Measurements from ENCODE around the genes TLK1, MAP3K20 and CDCA7.

- PRO-cap: no peak
- RRBS: no CpG with 5 or more reads among the region's 1 CpG
Measured at GRCh38 chr2:169891054-169891488, 63.8 kb downstream of the UBR3 start.

DNA sequence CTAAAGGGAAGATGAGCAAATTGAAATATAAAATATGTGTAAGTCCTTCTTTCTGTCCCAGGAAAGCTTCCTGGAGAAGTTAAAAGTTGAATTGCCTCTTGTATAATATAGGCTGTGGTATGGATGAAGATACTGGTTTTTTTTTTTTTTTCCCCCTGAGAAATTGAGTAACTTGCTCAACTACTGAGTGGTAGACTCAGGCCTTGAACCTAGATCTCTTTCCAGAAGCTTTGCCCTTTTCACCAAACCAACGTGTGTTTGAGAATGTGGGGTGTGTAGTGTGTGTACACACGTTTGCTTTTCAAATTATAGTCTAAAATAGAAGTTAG is 165.4 kb upstream of the MYO3B start:
- PRO-cap: no peak
- RRBS: no CpG with 5 or more reads among the region's 2 CpGs

- PRO-cap: bidirectional peak, plus-strand start at chr2:170715337, minus-strand start at chr2:170715038
- RRBS: no CpG with 5 or more reads among the region's 5 CpGs
Measured at GRCh38 chr2:170714976-170715085, 306 bp upstream of the SP5 start.

DNA sequence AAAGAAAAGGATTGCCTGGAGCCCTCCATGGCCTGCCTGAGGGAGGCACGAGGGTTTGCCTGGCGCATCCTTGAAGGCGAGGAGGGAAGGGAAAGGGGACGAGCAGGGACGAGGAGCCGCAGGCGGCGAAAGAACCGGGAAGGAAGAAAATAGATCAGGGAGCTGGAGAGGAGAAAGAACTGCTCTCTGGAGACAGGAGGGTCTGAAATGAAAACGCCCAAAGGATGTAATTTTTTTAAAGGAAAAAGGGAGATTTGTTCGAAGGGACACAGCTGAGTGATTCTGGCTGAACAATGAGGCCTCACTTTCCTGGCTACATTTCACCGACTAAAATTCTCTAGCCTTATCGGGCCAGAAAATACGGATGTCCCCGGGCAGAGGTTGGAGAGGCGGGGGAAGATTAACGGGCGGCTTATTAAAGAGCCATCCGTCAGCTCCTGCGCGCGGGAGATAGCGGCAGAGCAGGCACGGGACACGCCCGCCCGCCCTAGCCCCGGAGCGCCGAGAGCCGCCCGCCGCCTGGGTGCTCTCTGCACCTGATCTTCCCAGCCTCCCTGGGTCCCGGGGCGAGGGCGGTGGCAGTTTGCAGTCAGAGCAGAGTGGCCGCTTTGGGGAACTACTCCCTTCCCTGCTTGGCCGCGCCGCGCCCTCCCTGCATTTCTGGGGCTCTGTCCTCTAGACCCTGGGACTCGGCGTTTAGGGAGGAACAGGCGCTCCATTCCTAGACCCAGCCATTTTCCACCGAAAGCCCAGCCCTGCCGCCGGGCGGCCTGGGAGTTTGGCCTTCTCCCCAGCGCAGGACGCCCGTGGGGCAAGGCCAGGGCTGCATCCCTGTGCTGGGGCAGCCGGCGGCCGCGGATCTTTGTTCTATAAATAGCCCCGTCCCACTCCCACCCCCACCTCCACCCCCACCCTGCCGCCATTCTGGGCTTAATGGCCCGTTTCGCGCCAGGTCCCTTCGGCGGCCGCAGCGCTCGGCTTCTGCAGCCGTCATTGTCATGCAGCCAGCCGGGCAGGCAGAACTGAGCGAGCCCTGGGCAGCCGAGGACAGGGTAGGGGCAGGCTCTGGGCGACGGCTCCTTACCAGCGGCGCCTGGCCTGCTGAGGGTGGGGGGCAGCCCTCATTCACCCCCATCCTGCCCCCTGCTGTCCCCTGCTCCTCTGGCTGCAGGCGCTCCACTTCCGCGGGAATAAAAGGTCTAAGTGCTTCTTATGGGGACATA is 6.5 kb downstream of the GAD1 start:
- PRO-cap: no peak
- RRBS: 96% methylated on average over 11 of the region's 76 CpGs

- PRO-cap: no peak
- RRBS: no CpG with 5 or more reads among the region's 9 CpGs
Measured at GRCh38 chr2:170984582-170985194, 55.6 kb downstream of the GORASP2 start.

GRCh38 chr2:171159993-171160985 is at the start of gene TLK1:
TSS of gene TLK1 (minus strand) at chr2:171160893.
- PRO-cap: bidirectional peak, plus-strand start at chr2:171160361, minus-strand start at chr2:171160309; bidirectional peak, plus-strand start at chr2:171160675, minus-strand start at chr2:171160689; bidirectional peak, plus-strand start at chr2:171161084, minus-strand start at chr2:171160837
- RRBS: 3% methylated on average over 35 of the region's 117 CpGs

DNA sequence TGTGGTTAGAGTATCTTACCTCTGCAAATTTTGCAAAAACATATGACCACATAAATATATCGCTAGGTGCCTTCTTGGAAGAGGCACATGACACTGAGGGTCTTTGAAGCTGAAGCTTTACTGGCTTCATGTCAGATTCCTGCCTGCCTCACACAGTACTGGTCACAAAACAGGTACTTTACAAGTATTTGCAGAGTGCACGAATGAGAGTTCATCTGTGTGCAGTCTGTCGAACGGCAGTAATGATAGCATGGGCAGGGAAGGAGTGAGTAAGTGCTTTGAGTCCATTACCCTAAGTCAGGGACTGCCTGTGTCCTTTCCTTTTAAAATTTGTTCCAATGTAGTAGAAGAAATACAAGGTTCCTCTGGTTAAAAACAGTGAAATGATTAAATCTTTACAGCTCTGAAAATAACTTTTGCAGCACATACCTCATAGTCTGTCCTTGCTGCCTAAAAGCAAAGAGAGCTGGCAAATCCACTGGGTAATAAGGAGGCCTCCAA is 87.7 kb upstream of the TLK1 start:
- PRO-cap: no peak
- RRBS: no CpG with 5 or more reads among the region's 4 CpGs

DNA sequence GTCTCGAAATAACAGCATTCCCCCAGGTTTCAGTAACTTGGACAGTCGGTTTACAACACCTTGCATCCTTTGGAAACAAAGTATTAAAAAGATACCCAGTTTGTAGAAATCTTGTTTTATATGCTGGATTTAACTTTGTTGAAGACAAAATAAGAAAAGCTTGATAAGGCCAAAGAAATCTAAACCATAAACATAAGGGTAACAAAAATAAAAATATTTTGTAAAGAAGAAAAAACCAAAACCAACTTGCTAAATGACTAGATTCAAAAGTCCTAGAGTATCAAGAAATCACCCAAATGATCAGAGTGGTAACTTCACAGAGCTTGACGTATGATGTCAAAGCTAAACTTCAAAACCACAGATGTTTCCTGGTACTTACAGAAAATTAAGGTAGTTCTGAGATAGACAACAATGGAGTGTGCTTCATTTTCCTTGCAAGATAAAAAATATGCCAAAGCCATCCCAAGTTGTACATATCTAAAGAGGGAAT is 107.7 kb downstream of the METTL8 start:
- PRO-cap: no peak
- RRBS: no CpG with 5 or more reads among the region's 3 CpGs

DNA sequence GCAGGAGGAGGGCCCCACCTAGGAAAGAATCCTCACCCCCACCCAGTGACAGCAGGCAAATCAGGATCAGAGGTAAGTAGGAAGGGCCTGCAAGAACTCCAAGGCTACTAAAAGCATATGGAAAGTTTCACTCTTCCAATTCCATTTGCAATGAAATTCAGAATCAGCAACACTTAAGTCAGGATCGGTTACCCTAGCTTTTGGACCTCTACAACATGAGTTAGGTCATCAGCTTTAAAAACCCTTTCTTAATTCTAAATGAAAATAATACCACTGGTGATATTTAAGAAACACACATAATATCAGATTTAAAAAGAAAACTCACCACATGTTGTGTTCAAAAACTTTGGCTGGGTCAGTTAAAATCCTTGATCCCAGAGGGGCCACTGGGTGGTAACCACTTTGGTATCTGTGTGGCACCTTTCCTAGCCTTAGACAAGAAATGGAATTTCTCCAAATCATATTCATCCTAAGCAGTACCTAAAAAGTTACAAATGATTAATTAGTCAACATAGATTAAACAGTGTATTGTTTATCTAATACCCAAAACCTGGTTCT is 42.0 kb downstream of the METTL8 start:
- PRO-cap: no peak
- RRBS: no CpG with 5 or more reads among the region's 1 CpG

GRCh38 chr2:171554405-171554829 is 32.1 kb downstream of the CYBRD1 start:
- PRO-cap: no peak
- RRBS: no CpG with 5 or more reads among the region's 6 CpGs

DNA sequence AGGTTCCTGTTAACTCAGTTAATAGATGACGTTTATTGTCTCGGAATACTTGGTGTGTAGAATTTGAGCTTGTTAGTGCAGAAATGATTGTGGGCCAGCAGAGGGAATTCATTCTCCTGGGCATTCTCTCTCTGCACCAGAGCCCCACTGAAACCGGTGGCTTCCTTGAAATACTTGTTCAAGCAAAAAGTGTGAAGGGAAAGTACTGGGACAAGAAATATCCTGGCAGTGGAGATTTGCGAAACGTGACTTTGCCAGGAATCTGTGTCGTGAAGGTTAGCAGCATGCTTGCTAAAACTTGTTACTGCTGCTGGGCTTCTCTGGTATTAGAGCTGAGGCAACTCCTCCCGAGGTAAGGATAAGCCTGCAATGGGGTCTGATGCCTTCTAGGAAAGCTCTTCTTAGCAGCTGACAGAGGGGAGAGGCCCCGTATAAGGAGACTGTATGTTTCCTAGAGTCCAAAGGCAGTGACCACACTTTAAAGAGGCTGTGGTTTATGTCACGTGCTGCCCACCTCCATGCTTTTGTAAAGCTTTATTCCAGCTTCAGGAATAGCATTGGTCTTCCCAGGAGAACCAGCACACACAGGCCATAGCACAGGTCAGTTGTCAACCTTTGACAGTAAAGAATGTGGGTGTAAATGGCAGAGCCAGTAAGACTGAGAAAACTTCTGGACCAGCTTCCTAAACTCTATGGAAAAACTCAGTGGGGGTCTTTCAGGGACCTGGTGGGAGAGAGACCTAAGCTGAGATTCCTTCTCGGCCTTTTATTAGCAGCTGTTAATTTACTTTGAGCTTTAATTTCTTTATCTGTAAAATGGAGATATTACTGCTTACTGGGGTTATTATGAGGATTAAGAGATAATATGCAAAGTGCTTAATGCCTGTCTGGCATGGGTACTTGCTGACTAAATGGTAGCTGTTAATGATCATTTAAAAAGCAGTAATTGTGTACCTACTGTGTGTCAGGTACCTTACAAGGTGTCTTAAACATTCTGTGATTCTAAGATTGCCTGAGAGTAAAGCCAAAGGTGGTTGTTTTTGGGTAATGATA is 2.3 kb downstream of the ITGA6 start:
- PRO-cap: no peak
- RRBS: no CpG with 5 or more reads among the region's 10 CpGs

DNA sequence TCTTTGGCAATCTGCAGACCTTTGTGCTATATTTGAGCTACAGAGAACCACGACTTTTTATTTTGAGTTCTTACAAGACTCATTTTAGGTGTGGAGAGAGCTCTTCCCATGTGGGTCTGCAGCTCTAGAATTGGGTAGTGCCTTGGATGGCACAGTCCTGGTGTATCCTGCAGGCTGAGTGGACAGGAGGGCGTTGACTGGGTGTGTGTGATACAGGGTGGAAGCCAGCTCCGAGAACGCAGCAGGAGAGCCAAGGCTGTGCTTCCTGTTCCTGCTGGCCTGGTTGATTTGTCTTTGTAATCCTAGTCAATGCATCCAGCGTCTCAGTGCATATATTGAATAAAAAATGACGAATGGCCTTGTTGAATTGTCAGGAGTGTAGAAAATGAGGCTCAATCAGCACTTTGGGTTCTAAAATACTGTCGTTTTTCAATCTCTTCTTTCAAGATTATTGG is 11.6 kb downstream of the ITGA6 start:
- PRO-cap: no peak
- RRBS: no CpG with 5 or more reads among the region's 7 CpGs

- PRO-cap: no peak
- RRBS: no CpG with 5 or more reads among the region's 7 CpGs
Measured at GRCh38 chr2:172473959-172474449, 46.6 kb downstream of the ITGA6 start.

GRCh38 chr2:172862256-172862655 is 126.6 kb downstream of the RAPGEF4 start:
- PRO-cap: no peak
- RRBS: no CpG with 5 or more reads among the region's 3 CpGs

GRCh38 chr2:172966973-172967602 is 108.6 kb upstream of the MAP3K20 start:
- PRO-cap: no peak
- RRBS: no CpG with 5 or more reads among the region's 15 CpGs

GRCh38 chr2:173075608-173076152 is at the start of gene MAP3K20:
TSS of gene MAP3K20 (plus strand) at chr2:173075846.
- PRO-cap: unidirectional peak, plus-strand start at chr2:173075711; bidirectional peak, plus-strand start at chr2:173075849, minus-strand start at chr2:173075780
- RRBS: 4% methylated on average over 23 of the region's 66 CpGs

DNA sequence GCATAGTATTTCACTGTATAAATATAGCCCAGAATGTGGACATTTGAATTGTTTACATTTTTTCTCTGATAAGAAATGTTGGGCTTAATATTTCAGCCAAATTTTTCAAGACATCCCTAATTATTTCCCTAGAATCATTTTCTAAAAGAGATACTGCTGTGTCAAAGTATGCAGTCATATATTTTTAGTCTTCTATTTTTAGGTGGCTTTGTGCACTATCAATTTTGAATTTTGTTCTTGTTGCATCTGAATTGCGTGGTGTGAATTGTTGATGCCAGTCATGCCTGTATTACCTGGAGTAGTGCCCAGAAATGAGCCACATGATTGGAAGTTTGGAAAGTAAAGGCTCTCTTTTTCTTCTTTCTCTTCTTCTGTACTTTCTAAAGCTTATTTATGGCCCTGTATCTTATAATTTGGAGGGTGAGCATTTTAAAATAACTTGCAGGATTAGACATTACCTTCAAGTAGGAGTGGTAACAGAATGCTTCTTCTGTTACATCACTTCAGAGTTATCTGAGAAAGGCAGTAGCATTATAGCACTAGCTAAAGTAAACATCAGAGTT is 112.2 kb downstream of the MAP3K20 start:
- PRO-cap: no peak
- RRBS: no CpG with 5 or more reads among the region's 1 CpG

GRCh38 chr2:173205603-173205898 is 129.9 kb downstream of the MAP3K20 start:
- PRO-cap: no peak
- RRBS: no CpG with 5 or more reads among the region's 1 CpG

GRCh38 chr2:173353986-173354208 is 775 bp upstream of the CDCA7 start:
- PRO-cap: bidirectional peak, plus-strand start at chr2:173354337, minus-strand start at chr2:173354127
- RRBS: no CpG with 5 or more reads among the region's 6 CpGs

- PRO-cap: bidirectional peak, plus-strand start at chr2:173354337, minus-strand start at chr2:173354127; bidirectional peak, plus-strand start at chr2:173354885, minus-strand start at chr2:173354588; bidirectional peak, plus-strand start at chr2:173355219, minus-strand start at chr2:173355222
- RRBS: 5% methylated on average over 6 of the region's 81 CpGs
Measured at GRCh38 chr2:173354209-173355285, at the start of gene CDCA7. TSS of gene CDCA7 (plus strand) at chr2:173354872.

All from Caco-2 (cell line).